H9 (cell line): ENCODE data around the genes NELFB and NSMF.

DNA sequence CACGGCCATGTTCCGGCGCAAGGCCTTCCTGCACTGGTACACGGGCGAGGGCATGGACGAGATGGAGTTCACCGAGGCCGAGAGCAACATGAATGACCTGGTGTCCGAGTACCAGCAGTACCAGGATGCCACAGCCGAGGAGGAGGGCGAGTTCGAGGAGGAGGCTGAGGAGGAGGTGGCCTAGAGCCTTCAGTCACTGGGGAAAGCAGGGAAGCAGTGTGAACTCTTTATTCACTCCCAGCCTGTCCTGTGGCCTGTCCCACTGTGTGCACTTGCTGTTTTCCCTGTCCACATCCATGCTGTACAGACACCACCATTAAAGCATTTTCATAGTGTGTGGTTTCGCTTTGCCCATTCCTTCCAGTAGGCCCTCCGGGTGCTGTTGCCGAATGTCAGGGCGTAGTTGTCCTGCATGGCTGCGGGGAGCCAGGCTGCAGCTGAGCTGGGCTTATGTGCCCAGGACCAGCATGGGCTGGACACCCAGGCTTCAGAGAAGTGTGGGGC is 2.3 kb downstream of the TUBB4B start:
- PRO-cap, result no peak

GRCh38 chr9:137253891-137254480 is 1.1 kb upstream of the NELFB start:
- PRO-cap, result no peak

DNA sequence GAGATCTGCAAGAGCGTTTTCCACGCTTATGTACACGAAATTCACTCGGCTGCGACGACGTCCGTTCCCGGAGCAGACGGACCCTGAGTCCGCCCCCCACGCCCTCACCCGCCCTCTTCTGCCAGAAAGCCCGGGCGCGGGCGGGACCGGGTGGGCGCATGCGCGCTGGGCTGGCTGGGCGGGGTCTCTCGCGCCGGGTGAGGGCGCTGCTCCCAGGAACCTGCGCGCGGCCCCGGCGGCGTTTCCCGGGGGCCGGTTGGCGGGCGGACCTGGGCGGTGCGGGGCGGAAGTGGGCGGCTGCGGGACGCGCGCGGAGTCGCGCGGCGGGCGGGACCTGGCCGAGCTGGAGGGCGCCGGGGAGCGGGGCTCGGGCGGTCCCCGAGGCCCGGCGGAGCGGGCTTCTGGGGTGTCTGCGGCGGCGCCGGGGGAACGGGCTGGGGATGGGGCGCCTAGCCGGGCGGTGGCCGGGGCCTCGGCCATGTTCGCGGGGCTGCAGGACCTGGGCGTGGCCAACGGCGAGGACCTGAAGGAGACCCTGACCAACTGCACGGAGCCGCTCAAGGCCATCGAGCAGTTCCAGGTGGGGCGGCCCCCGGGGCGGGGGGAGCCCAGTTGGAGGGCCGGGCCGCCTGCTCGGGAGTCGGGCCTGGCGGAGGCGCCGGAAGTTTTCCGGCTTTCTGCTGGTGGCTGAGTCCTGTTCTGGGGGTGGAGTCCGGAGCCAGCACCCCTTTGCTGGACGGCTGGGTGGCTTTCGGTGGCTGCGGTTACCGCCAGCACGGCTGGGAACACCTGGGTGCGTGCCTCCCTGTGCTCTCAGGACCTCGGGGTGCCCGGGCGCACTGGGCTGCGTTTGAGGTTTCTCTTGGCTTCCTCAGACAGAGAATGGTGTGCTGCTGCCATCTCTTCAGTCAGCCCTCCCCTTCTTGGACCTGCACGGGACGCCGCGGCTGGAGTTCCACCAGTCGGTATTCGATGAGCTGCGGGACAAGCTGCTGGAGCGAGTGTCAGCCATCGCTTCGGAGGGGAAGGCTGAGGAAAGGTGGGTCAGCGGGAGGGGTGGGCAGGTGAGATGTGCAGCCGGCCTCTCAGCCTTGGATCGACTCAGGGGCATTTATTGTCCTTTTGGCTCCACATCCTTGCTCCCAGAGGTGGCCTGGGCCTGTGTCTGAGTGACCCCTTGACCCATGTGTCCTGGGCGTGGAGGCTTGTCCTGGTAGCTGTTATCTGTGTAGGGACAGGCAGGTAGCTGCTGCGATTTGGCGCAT is at the start of gene NELFB:
Gene NELFB (plus strand): TSS at position 296 of the 1,265 bp plus-strand sequence.
- PRO-cap, result bidirectional peak, plus-strand start at position 270 of the sequence, minus-strand start at position 117 of the sequence; bidirectional peak, plus-strand start at position 573 of the sequence, minus-strand start at position 501 of the sequence; bidirectional peak, plus-strand start at position 960 of the sequence, minus-strand start at position 701 of the sequence

DNA sequence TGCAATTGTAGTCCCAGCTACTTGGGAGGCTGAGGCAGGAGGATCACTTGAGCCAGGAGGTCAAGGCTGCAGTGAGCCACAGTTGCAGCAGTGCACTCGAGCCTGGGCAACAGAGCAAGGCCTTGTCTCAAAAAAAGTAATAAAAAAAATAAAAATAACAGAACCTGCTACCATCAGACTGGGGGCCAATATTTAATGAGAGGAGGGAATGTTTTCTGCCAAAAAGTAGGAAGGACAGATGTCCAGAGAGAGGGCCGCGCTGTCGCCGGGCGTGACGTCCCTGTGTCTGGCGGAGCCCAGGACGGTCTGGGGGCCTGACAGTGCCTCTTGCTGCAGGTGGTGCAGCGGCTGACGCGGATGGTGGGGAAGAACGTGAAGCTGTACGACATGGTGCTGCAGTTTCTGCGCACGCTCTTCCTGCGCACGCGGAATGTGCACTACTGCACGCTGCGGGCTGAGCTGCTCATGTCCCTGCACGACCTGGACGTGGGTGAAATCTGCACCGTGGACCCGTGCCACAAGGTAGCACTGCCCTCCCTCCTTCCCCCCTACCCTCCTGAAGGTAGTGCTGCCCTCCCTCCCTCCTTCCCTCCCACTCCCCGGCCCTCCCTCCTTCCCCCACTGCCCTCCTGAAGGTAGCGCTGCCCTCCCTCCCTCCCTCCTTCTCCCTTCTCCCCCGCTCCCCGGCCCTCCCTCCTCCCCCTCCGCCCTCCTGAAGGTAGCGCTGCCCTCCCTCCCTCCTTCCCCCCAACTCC is 7.8 kb downstream of the NELFB start:
- PRO-cap, result no peak

DNA sequence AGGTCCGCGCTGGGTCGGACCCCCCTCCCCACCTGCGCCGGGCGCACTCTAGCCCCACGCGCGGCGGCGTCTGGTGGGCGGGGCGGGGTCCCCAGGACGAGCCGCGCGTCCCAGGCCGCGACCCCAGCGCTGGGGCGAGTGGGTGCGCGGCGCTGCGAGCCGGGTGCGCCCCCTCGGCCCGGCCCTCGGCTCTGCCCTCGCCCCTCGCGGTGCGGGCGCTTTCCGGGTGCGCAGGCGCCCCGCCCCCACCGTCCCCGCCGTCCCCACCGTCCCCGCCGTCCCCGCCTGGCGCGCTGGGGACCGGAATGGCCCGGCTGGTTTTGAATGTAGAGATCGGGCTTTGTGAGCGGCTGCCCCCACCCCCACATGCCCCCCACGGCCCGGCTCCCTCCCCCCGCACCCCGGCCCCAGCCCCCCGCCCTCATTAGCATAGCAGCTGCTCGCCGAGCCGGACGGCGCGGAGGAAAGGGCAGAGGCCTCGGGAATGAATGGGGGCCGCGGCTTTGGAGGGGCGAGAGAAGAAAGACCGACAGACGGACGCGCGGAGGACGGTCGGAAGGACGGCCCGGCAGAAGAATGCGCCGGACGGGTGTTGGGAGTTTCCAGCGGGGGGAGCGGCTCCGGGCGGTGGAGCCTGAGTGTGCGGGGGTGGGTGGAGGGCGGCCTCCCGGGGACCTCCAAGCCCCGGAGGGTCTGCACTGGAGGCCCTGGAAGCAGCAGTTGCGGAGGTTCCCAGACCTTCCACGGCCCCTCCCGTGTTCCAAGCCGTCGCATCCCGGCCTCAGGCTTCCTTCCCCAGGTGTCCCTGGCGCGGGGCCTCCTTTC is 6.2 kb downstream of the NRARP start:
- PRO-cap, result bidirectional peak, plus-strand start at position 472 of the sequence, minus-strand start at position 193 of the sequence

GRCh38 chr9:137297896-137298999 is 3.8 kb downstream of the NRARP start:
- PRO-cap, result no peak

DNA sequence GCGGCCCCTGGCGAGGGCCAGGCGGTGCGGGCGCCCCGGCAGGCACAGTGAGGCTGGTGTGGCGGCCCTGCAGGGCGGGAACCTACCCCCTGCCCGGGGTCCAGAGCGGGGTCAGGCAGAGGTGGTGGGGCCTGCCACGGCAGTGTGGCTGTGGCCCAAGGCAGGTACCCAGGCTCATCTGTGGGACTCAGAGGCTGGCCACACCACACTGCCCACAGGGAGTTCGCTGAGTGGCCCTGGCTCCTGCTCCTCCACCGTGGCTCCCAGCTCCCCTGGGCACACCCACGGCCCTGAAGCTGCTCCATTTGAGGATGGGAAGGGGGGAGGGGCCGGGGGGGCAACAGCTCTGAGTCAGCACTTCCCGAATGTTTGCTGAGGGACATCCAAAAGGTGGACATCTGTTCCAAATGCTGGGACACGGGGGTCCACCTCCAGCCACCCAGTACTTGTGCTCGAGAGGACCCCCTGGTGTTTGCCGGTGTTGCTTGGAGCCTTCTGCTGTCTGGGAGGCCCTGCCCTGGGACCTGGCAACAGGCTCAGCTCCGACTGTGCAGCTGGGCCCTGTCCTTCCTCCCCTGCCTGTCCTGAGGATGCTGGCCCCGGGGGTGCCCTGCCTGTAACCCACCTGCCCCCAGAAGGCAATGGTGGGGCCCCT is 2.4 kb upstream of the NRARP start:
- PRO-cap, result no peak

- PRO-cap, result no peak
Measured at GRCh38 chr9:137310357-137311018, 8.4 kb upstream of the NRARP start.

GRCh38 chr9:137320314-137321004 is 18.4 kb upstream of the NRARP start:
- PRO-cap, result bidirectional peak, plus-strand start at chr9:137320924, minus-strand start at chr9:137320821

GRCh38 chr9:137407924-137408339 is 15.0 kb downstream of the EXD3 start:
- PRO-cap, result no peak

GRCh38 chr9:137458358-137459710 is at the start of gene NSMF:
TSS of gene NSMF (minus strand) at chr9:137459334.
- PRO-cap, result unidirectional peak, minus-strand start at chr9:137459057; bidirectional peak, plus-strand start at chr9:137459456, minus-strand start at chr9:137459330

- PRO-cap, result no peak
Measured at GRCh38 chr9:137487769-137488387, 28.7 kb upstream of the NSMF start.

DNA sequence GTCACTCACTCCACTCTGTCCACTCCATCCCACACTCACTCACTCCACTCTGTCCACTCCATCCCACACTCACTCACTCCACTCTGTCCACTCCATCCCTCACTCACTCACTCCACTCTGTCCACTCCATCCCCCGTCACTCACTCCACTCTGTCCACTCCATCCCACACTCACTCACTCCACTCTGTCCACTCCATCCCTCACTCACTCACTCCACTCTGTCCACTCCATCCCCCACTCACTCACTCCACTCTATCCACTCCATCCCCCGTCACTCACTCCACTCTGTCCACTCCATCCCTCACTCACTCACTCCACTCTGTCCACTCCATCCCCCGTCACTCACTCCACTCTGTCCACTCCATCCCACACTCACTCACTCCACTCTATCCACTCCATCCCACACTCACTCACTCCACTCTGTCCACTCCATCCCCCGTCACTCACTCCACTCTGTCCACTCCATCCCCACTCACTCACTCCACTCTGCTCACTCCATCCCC is 32.7 kb downstream of the PNPLA7 start:
- PRO-cap, result no peak

DNA sequence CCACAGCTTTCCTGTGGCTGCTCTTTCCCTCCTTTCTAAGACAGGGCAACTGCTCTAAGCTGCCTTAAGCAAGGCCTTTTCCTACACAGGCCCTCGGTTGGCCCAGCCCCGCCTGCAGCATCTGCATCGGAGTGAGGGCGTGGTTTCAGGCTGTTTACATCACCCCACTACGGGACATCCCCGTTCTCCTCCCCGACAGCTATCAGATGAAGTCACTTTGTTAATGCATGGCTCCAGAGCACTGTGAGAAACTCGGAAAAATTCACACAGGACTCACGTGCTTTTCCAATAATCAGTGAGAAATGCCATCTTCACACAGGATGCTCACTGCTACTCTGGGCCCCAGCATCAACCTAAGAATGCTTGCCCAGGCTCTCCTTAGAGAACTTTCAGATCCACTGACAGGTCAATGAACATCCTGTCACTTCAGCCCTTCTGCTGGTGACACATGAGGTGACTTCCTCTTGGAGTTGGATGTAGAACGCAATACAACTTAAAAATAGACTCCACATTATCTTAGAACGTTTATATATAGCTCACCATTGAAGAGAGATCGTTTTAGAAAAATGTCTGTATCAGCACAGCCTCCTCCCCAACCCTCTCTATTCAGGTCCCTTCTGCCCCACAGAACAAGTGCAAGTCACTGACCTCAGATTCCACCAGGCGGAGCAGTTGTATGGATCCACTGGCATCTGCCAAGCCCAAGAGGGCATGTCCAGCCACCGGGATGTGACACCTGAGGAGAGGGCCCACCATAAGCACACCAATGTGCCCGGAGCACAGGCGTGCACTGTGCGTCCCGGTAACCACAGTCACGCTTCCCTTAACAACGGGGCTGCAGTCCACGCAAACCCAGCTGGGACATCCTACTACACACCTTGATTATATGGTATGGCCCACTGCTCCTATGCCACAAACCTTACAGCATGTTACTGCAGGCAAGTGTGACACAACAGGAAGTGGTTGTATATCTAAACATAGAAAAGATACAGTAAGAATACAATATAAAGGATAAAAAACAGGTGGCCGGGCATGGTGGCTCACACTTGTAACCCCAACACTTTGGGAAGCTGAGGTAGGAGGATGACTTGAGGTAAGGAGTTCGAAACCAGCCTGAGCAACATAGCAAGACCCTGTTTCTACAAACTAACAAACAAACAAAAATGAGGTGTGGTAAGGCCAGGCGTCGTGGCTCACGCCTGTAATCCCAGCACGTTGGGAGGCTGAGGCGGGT is 2.9 kb downstream of the DPH7 start:
- PRO-cap, result no peak

DNA sequence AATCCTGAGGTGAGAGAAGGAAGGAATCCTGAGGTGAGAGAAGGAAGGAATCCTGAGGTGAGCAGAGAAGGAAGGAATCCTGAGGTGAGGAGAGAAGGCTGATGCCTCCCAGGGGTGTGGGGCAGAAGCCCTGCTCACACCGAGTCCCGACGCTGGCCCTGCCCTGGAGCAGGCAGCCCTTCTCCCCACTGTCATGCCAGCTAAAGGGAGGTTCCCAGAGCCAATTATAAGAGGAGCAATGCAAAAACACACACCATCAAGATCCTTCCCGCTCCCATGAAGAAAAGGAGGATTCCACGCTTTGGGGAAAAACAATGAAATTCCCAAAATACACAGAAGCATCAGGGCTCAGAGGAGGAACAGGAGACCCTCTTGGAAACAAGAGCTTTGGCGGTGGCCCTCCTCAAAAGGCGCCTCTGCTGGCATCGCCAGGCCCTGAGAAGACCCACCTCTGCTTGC is 3.8 kb downstream of the ZMYND19 start:
- PRO-cap, result no peak

- PRO-cap, result no peak
Measured at GRCh38 chr9:137589164-137589852, 1.0 kb downstream of the ZMYND19 start.

- PRO-cap, result no peak
Measured at GRCh38 chr9:137602770-137603206, 2.7 kb upstream of the ARRDC1 start.

DNA sequence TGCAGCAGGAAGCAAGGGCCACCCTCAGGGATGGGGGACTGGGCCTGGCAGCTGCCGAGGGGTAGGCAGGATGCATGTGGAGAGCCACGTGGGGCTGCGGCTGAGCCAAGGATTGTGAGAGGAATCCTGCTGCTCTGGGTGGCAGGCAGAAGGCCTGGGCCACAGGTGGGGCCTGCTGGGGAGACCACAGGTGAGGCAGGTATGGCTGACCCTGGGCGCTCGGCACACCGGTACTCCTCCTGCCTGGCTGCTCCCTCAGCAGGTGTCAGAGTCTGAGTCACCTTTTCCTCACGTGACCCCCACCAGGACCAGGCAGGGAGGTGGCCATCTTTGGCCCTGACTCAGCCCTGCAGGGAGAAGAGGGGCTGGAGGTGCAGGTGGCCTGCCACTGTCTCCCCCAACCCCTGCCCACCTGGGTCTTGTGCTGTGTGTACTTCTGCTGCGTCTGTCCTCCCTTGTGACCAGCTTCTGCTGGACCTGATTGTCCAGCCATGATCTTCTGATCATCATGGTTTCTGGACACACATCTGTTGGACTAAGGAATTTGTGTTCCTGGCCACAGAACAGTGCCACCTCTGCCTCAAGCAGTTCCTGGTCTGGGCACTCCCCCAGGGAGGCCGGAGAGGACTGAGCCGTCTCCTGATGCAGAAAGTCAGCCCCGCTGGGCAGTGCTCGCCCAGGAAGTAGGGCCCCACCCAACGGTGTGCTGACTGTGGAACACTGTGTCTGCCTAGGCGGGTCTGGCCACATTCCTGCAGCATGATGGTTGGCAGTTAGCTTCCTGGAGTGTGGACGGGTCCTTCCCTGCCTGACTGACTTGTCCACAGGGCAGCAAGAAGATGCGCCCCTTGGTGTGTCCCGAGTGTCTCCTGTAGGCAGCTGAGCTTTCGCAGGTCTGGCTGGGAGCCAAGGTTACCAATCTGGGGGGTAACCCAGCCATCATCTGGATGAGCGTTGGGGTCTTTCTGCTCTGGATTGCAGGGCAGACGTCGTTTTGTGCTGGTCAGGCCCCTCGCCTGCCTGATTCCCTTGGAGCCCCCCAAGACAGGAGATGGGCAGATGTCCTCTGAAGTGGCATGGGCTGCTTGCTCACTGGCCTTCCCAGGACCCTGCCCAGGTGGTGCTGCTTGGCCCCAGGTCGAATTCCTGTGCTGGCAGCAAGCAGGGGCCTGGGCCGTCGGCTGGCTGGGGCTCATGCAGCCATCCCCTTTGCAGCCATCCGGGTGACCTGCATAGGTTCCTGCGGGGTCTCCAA is 6.6 kb downstream of the ARRDC1 start:
- PRO-cap, result bidirectional peak, plus-strand start at position 339 of the sequence, minus-strand start at position 232 of the sequence

- PRO-cap, result no peak
Measured at GRCh38 chr9:137621085-137621384, 2.2 kb downstream of the EHMT1 start.

GRCh38 chr9:137630272-137631150 is 11.7 kb downstream of the EHMT1 start:
- PRO-cap, result no peak